AG04450 (cell line): ENCODE results near the genes SELENOI, CIB4 and KCNK3.

DNA sequence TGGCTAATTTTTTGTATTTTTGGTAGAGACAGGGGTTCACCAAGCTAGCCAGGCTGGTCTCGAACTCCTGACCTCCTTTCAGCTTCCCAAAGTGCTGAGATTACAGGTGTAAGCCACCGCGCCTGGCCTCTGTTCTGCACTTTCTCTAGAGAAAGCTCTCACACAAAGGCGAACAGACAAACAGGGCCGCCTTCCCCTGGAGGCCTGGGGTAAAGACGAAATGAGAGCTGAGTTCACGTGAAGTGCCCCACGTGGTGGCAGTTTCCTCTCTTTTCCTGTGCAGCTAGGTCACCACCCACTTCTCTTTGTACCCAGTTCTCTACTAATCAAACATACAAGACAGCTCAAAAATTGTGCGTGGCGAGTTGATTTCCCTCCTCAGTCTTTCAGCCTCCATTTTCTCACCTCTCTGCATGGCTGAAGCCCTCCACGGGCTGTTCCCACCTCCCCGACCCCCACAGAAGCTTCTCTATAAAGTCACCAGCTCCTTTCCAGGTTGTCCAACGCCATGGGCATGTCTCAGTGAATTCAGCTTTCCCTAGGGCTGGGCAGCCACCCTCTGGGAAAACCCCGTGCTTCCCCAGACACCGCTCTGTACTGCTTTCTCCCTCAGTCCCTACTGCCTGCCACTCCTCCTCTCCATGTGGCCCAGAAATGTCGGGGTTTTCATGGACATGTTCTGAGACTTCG, 68.3 kb downstream of the DNMT3A start:
- CAGE, long polyA plus RNA, result no peak
- RRBS, result no CpG with 5 or more reads among the region's 17 CpGs

GRCh38 chr2:25305056-25305794, 36.5 kb downstream of the DNMT3A start:
- CAGE, long polyA plus RNA, result no peak
- RRBS, result no CpG with 5 or more reads among the region's 14 CpGs

GRCh38 chr2:25372431-25373016, 30.8 kb upstream of the DNMT3A start:
- CAGE, long polyA plus RNA, result no peak
- RRBS, result no CpG with 5 or more reads among the region's 19 CpGs

DNA sequence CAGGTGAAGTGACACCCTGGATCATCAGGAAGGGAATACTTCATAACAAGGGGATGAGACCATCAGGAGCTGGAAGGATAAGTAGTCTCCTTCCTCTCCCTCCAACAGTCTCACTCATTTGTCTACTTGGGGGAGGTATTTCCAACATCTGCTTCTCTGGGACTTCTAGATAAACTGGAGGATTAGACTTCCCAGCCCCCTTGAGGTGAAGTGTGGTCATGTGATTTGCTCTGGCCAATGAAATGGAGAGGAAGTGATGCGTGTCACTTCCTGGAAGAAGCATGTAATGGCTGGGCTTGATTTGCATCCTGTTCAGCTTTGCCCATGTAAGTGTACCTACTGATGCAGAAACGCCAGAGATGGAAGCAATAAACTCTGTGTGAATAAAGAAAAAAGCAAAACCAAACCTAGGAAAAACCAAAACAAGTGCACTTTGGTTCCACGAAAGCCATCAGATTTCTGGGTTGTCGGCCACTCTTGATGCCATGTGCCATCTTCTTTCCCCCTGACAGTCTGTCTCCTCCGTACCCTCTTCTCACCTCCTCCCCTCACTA, 76.1 kb upstream of the DNMT3A start:
- CAGE, long polyA plus RNA, result no peak
- RRBS, result no CpG with 5 or more reads among the region's 5 CpGs

- CAGE, long polyA plus RNA, result no peak
- RRBS, result no CpG with 5 or more reads among the region's 4 CpGs
These were observed 91.0 kb downstream of the DTNB start for GRCh38 chr2:25582508-25582707.

DNA sequence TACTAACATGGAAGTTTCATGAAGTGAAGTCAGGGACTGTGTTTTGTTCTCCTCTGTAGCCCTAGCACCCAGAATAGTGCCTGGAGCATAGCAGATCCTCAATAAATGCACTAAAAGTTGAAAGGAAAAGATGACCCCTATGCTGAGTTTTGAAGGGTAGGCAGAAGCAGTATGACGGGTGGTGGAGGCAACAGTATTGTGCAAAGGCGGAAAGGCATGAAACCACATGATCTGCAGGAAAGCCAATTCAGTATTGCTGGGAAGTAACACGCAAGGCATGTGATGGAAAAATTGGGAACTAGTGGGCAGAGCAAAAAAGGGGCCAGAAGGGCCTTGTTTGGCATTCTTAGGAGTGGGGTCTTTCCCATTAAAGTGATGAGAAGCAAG, 23.1 kb downstream of the DTNB start:
- CAGE, long polyA plus RNA, result no peak
- RRBS, result no CpG with 5 or more reads among the region's 3 CpGs

GRCh38 chr2:25983111-25983705, 911 bp upstream of the KIF3C start:
- CAGE, long polyA plus RNA, result no peak
- RRBS, result 80% methylated on average over 3 of the region's 15 CpGs

DNA sequence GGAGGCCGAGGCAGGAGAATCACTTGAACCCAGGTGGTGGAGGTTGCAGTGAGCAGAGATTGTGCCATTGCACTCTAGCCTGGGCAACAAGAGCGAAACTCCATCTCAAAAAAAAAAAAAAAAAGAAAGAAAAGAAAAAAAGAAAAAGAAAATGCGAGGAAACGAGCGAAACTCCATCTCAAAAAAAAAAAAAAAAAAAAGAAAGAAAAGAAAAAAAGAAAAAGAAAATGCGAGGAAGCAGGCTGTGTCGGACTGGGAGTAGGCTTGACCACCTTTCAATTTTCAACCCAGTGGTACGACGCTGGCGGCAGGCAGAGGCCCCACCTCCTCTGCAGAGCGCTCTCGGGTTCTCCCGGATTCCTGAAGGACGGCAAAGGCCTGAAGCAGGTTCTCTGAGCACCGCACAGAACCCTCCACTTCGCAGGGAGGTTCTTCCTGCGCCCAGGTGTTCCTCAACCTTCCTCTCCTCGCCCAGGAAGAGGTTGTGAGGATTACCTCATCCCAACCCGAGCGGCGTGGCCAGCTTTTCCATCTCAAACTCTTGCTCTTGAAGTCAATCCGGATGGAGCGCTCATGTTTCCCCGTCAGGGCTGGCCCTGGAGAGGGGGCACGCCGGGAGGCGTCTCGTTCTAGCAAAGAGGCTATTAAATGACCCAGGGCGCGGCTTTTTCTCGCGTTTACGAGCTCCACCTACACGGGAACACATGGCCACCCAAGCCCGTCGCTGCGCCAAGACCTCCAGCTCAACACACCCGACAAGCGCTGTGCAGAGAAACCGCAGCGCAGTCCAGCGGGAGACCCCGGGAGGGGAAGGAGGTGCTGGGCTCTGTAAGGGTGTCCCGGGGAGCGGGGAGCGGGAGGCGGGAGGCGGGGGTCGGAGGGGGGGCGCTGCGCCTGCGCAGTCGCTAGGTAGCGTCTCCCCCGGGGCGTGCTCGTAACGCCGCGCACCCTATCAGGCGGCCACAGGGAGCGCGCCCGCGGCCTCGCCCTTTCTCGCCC, 659 bp upstream of the RAB10 start:
- CAGE, long polyA plus RNA, result no peak
- RRBS, result 2% methylated on average over 11 of the region's 67 CpGs

- CAGE, long polyA plus RNA, result no peak
- RRBS, result no CpG with 5 or more reads among the region's 11 CpGs
These were observed 2.1 kb downstream of the HADHB start for GRCh38 chr2:26246675-26247333.

DNA sequence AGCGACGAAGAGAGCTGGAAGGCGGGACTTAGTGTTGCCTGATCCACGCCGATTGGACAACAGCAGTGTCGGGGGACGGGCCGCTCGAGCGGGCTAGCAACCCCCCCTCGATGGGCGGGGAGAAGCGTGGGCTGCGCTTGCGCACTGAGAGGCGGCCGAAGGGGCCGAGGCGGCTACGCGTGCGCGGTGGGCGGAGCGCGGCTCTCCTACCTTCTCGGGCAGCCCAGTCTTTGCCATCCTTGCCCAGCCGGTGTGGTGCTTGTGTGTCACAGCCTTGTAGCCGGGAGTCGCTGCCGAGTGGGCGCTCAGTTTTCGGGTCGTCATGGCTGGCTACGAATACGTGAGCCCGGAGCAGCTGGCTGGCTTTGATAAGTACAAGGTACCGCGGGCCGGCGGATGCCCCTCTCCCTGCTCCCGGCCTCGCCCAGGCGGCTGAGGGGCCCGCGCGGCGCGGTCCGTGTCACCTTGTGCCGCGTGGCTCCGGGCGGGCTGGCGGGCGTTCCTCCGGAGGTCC, at the start of gene SELENOI:
SELENOI (plus strand) TSS at position 233 of the 514 bp plus-strand sequence.
- CAGE, long polyA plus RNA, result start-site peak on the plus strand centred at position 214 of the sequence, 57 bp wide, 145 and 110 reads in 2 replicates
- RRBS, result 1% methylated on average over 22 of the region's 57 CpGs

DNA sequence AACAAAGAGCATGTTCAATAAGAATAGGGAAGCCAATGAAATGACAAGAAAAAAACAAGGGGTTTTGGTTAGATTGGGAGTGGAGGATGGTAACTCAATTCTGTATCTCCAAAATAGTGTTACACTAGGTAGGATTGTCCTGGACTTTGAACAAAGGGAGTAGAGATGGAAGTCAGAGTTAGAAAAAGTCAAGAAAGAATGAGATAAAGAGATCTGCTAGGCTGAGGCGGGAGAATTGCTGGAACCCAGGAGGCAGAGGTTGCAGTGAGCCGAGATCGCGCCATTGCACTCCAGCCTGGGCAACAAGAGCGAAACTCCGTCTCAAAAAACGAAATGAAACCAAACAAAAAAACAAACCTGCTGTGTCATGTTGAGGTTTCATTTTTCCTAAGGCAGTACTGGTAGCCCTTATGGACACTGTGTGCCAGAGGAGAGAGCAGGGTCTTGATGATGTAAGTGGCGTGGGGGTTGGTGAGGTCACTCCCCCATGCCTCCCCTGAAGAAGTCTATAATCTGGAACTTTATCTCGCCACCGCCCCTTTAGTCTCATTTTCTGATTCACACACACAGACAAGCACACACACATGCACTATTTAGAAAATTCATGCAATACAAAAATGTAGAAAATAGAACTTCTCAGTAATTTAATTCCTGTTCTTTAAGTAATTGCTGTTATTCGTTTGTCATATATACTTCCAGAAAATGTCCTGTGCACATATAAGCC, 10.5 kb downstream of the DRC1 start:
- CAGE, long polyA plus RNA, result no peak
- RRBS, result no CpG with 5 or more reads among the region's 11 CpGs

DNA sequence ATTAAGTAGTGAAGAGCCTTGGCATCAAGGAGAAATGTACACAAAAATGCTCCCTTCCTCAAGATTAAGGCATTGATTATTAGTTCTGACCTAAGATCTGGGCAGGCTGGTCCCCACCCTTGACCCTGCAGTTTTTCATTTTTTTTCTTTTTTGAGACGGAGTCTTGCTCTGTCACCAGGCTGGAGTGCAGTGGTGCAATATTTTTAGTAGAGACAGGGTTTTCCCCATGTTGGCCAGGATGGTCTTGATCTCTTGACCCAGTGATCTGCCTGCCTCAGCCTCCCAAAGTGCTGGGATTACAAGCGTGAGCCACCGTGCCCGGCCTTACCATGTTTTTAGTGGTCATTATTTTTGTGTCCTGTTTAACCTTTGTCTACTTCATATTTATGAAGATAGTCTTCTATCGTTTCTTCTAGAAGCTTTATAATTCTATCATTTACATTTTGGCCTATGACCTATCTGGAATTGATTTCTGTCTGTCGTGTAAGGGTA, 14.4 kb downstream of the DRC1 start:
- CAGE, long polyA plus RNA, result no peak
- RRBS, result no CpG with 5 or more reads among the region's 6 CpGs

DNA sequence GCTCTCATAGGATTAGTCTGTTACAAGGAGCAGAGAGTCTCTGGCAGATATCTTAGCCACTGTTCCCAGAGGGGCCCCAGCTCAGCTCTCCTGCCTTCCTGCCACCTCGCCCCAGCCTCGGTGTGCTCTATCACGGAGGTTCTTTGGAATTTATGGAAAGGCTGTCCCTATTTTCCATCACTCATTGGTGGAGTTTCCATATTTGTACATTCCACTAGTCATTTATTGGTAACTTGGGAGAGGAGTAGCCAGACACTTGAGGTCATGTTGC, 21.6 kb downstream of the DRC1 start:
- CAGE, long polyA plus RNA, result no peak
- RRBS, result no CpG with 5 or more reads among the region's 3 CpGs

GRCh38 chr2:26463518-26463987, 61.8 kb downstream of the DRC1 start:
- CAGE, long polyA plus RNA, result no peak
- RRBS, result no CpG with 5 or more reads among the region's 6 CpGs

DNA sequence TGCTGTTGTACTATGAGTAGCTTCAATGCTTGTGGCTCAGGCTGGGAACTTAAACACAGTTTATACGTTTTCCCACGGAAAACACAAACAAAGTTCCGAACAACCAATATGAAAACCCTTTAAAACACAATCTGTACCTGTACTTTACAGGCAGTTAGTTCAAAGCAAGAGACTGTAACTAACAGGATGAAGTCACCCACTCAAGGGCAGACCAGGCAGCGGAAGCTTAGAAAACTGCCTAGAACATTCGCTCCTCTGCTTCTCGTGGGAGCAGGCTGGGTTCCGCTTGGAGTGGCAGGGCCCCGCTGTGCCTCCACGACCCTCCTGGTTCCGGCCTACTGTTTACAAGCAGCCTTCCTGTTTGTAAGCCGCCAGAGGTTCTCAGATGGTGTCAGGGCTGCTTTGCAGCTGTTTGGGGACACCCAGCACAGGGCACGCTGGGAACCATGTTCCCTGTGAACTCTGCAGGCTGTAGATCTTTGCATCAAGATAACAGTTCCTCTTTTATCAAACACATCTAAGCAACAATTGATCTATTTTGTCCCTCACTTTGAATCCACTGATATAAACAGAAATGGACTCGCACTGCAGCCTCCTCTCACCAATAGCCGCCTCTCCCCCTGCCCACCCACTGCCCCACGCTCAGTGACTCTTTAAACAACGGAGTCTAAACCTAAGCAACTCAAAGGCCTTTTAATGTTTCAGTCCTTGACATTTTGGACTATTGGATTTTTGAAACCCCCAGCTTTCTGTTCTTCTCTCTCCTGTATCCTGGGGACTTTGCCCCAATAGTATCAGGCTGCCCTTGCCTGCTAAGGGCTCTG, 31.2 kb downstream of the CIB4 start:
- CAGE, long polyA plus RNA, result no peak
- RRBS, result no CpG with 5 or more reads among the region's 16 CpGs

DNA sequence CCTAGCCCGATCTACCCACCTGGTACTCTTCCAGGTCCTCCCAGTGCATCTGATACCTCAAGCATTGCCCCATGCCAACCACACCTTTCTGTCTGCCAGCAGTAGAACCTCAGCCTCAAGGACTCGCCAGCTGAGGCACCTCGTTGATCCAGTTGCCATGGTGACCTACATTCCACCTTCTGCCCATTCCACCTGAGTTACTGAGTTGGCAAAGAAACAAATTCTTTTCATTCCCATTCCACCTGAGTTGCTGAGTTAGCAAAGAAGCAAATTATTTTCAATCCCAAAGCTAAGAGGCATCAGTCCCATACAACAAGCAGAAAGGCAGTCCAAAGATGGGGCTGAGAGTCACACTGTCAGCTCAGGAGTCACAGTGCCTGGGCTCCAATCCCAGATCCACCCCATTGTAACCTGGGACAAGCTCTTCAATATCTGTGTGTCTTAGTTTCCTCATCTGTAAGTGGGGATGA, at the start of gene CIB4:
CIB4 (minus strand) TSS at position 125 of the 470 bp plus-strand sequence.
- CAGE, long polyA plus RNA, result no peak
- RRBS, result no CpG with 5 or more reads among the region's 3 CpGs

- CAGE, long polyA plus RNA, result no peak
- RRBS, result 2% methylated on average over 26 of the region's 93 CpGs
These were observed at the start of gene KCNK3 for GRCh38 chr2:26692599-26693237. Gene KCNK3 (plus strand): TSS chr2:26692722.

DNA sequence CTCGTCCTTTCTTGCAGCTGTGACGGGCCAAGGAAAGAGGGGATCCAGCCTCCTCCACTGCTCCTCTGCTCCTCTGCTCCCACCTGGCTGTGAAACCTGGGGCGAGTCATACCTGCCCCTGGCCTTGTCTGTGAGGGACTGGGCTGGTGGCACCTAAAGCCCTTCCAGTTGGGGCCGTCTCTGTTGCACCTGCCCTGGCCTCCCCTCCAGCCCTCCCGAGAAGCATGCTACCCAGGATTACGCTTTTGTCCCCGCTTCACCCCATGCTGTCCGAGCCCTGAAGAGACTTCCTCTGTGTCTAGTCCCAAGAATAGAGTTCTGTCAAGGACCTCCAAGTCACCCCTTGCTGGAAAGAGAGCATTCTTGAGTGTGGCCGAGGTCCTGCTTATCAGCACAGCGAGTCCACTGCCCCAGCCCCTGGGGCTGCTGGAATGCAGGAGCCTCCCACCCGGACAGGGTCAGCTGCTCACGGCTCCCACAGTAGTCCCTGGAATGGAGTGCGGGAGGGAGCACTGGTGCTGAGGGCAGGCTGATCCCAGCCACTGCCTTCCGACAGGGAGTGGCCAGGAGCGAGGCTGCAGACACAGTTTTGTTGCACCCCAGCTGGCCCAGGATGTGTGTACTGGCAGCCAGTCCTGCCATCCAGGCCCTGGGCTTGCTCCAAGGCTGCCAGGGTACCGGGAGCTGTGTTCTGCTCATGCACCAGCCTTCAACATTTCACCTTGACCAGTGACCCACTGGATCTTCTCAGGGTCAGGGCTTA, 14.4 kb downstream of the KCNK3 start:
- CAGE, long polyA plus RNA, result no peak
- RRBS, result no CpG with 5 or more reads among the region's 16 CpGs

DNA sequence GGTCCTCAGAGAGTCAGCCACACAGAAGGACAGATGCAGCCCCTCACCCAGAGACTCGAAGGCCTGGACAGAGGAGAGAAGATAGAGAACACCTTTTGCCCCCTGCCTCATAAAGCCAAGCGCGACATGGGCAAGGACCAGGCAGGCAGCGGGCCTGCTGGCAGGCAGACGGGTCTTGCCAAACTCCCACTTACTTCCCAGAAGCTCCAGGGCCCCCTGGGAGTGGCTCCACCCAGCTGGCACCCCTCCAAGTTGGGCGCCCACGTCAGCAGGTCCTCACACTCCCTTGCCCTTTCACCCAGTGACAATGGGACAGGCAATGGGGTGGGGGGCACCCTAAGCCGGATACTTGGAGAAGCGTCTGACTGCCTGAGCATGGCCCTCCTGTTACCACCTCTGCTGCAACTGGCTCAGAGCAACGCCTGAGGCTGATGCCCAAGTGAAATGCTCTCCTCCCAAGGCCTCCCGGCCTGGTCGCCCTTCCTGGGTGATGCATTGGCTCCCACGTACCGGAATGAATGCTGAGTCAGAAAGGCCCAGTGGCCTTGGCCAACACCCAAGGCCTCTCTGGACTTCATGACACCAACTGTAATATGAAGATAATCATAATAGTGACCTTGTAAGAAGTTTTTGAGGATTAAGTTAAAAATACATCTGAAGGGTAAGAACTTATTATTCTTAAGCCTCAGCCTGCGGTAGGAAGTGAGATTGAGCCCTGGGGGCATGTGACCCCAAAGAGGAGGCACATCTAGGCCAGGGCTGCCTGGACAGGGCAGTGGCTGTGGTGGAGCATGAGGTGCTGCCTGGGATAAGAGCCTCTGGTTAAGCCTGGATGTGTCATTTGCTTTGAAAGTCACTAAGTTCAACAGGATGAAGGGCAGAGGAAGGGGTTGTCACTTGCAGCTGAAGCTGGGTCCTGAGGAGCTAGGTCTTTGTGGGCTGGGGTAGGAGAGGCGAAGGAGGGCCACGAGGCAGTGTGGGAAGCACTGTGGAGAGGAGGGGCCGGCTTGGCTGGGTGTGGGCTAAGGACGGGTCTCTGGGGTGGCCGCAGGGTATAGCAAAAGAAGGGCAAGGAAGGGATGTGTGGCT, 31.7 kb downstream of the KCNK3 start:
- CAGE, long polyA plus RNA, result no peak
- RRBS, result no CpG with 5 or more reads among the region's 20 CpGs

DNA sequence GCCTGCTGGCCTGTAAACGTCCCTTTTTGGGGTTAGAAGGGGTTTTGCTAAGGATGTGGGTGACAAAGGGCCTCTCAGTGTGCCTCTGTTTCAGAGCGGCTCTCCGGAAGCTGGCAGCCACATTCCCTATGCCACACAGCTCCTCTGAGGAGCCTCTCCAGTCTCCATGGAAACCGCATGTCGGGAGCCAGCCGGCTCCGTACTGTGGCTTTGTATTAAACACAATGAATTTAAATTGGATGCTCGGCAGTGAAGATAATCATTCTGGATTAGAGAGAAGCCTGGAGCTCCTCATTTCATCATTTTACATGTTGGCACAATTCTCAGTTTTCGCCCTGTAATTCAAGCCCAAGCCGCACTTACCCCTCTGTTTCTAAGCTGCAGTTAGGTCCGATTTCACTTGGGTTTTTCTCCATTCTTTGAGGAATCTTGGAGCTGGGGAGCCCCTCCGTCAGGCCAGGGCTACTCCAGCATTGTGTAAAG, 57.9 kb upstream of the MAPRE3 start:
- CAGE, long polyA plus RNA, result no peak
- RRBS, result 4% methylated on average over 4 of the region's 12 CpGs